Melanocyte of skin (primary cell): ENCODE data around the gene PPP1R9A.

DNA sequence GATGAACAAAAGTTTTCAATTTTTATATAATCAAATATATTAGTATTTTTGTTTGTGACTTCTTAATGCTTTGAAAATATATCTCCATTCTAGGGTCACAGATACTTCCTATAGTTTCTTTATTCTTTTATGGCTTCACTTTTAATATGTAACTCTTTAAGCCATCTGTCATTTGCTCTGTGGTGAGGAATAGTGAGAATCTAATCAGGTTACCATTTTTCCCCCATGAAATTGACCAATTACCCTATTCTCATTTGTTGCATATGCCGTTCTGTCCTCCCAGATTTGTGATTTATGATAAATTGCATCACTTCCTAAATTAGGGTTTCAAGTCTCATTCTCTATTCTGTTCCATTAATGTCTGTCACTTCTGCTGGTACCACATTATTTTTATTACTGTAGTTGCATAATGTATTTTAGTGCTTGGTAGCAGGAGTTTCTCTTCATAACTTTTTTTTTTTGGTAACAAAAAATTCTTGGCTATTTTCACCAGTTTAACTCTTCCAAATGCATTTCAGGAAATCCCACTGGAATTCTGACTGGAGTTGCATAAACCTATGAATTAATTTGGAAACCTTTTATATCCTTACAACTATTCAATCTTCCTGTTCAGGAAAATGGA lies 43.9 kb upstream of the FAM133B start:
- CAGE, long polyA plus RNA, 2 experiments, result no peak in any of the 2 experiments

DNA sequence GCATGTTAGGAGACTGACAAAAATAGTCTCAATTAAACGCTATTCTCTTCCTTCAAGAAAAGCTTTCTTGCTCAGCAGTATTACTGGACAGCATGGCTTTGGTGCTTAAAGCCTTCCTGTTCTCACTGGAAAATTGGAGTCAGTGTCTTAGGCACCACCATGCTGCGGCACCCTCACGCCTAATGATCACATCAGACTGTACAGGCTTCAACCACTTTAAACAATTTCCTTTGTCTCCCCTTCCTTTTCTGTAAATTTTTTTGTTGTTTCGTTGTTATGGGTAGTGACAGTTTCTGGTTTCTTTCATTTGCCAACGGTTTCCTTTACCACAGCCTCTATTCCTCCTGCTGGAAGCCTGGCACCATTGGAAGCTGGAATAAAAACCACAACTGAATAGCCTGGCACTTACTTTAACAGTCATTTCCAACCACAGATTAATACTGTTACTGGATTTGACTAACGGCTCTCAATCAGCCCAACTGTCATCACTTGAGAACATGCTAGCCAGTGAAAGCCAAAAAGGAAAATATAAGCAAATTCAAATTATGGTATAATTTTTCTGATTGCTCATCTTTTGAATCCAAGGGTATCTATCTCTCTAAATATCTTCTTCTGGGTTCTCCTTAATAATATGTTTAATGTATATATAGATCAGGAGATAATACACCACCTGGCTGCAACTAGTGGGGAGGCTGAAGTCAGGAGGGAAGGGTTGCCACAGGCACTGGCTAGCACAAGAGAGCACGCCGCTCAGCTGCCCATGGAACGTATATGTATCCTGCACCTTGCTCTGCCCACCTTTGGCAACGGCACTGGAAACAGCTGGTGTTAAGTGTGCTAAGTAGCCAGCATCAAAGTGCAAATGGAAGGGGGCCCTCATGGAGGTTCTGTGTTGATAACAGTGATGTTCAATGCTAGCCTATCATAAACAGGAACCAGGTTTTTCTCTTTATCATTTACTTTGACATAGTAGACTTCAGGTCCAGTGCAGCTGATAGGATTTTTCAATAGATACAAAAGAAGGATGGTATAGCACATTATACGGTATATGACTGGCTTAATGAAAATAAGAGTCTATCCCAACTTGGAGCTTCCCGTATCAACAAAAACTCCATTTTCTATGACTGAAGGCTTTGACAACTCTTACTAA lies 49.6 kb upstream of the FAM133B start:
- CAGE, long polyA plus RNA, 2 experiments, result no peak in any of the 2 experiments

- CAGE, long polyA plus RNA, 2 experiments, result no peak in any of the 2 experiments
These were observed 105.4 kb upstream of the FAM133B start for GRCh38 chr7:92695112-92696521.

GRCh38 chr7:92834486-92834713 lies 2.0 kb downstream of the CDK6 start:
- CAGE, long polyA plus RNA, 2 experiments, result no peak in any of the 2 experiments

DNA sequence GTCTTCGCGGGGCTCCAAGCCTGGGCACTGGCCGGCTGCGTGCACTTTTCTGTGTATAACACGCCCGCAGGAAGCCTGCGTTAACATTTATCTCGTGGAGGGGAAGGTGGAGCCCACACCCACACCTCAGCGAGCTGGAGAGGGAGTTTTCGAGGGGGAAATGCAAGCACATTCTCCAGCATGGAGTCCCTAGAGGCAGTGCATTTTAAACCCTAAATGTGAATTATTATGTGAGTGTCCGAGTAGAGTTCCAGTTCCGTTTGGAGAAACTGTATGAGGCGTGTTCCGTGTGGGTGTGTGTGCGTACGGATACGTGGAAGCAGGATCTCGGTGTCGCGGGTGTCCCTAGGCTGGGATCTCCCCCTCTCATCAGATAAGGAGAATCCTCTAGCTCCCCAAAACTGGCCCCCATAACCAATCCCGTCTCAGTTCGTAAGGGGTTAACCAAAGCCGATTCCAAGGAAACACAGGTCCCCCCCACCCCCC lies 452 bp downstream of the CDK6 start:
- CAGE, long polyA plus RNA, 2 experiments, result no peak in any of the 2 experiments

GRCh38 chr7:92870839-92871188 lies 34.4 kb upstream of the CDK6 start:
- CAGE, long polyA plus RNA, 2 experiments, result no peak in any of the 2 experiments

- CAGE, long polyA plus RNA, 2 experiments, result no peak in any of the 2 experiments
These were observed 14.9 kb downstream of the SAMD9 start for GRCh38 chr7:93102788-93103456.

- CAGE, long polyA plus RNA, 2 experiments, result no peak in any of the 2 experiments
These were observed 97.1 kb downstream of the TFPI2 start for GRCh38 chr7:93793431-93793854.

- CAGE, long polyA plus RNA, 2 experiments, result no peak in any of the 2 experiments
These were observed 557 bp downstream of the TFPI2 start for GRCh38 chr7:93889820-93890572.

DNA sequence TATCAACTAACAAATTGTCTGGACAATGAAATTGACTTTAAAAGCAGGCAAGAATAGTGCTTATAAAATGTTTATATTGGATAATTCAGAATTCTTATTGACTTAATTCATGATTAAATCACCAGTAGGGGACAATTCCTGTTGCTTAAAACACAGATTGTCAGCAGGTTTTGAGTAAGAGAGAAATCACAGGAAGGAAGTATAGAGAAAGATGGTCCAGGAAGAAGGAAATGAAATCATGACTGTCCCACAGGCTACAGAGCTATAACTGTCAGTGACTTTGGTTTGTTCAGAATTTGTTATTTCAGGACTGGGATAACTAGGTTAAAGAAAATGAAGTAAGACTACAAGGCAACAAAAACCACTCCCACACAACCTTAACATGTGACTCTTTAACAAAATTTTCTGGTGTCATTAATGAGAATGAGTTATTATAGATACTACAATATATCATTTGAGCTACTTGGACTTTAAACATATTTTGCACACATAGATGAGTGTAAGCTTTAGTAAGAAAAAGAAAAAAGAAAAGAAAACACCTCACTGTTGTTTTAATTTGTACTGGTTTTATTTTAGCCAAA lies 6.9 kb downstream of the GNGT1 start:
- CAGE, long polyA plus RNA, 2 experiments, result no peak in any of the 2 experiments

DNA sequence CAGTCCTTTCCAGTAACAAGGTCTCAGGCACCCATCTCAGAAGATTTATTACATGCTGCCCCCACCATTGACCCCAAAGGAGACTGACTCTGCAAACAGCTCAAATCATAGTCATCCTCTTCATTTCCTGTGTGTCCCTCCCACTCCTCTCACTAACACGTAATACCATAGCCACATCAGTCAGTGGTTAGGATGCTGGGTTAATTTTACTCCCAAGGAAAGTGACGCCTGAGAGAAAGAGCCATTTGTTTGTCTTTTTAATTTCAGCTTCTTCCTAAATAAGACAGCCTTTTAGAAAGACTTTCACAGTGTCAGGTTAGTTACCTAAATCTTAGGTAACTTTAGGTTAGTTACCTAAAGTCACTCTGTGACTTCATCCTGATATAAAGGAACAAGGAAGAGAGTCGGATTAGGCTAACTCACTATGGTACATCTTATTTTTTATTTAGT lies 56.7 kb upstream of the BET1 start:
- CAGE, long polyA plus RNA, 2 experiments, result no peak in any of the 2 experiments

- CAGE, long polyA plus RNA, 2 experiments, result no peak in any of the 2 experiments
These were observed 193.2 kb upstream of the BET1 start for GRCh38 chr7:94197269-94197752.

- CAGE, long polyA plus RNA, 2 experiments, result no peak in any of the 2 experiments
These were observed 22.8 kb downstream of the COL1A2 start for GRCh38 chr7:94417559-94417917.

DNA sequence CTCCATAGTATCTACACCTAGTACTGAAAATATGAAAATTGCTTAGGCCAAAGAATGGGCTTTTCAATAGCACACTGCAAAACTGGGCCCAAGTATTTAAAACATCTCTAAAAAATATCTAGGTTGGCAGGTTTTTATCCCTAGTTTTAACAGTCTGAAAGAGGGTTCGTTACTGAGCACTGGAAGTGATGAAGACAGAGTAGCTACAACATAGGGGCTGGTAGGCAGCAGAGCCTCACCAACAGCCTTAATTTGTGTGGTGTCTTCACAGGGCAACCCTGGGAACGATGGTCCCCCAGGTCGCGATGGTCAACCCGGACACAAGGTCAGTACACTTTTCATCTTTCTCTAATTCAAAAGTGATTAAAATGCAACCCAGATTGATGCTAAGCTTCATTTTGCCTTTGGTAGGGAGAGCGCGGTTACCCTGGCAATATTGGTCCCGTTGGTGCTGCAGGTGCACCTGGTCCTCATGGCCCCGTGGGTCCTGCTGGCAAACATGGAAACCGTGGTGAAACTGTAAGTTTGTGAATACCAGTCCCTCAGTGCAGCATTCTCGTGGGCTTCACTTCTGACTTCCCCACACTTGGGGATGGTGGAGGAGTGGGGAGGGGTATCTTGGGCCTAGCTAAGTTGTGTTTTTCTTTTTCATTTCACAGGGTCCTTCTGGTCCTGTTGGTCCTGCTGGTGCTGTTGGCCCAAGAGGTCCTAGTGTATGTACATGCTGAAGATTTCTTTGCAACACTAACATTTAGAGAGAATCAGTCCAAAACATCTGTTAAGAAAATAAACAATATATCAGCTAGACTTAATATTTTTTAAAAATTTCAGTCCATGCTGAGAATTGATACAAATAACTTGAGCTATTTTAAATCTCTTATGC lies 30.9 kb downstream of the COL1A2 start:
- CAGE, long polyA plus RNA, 2 experiments, result no peak in any of the 2 experiments

GRCh38 chr7:94529352-94529986 lies 19.9 kb downstream of the CASD1 start:
- CAGE, long polyA plus RNA, 2 experiments, result no peak in any of the 2 experiments

DNA sequence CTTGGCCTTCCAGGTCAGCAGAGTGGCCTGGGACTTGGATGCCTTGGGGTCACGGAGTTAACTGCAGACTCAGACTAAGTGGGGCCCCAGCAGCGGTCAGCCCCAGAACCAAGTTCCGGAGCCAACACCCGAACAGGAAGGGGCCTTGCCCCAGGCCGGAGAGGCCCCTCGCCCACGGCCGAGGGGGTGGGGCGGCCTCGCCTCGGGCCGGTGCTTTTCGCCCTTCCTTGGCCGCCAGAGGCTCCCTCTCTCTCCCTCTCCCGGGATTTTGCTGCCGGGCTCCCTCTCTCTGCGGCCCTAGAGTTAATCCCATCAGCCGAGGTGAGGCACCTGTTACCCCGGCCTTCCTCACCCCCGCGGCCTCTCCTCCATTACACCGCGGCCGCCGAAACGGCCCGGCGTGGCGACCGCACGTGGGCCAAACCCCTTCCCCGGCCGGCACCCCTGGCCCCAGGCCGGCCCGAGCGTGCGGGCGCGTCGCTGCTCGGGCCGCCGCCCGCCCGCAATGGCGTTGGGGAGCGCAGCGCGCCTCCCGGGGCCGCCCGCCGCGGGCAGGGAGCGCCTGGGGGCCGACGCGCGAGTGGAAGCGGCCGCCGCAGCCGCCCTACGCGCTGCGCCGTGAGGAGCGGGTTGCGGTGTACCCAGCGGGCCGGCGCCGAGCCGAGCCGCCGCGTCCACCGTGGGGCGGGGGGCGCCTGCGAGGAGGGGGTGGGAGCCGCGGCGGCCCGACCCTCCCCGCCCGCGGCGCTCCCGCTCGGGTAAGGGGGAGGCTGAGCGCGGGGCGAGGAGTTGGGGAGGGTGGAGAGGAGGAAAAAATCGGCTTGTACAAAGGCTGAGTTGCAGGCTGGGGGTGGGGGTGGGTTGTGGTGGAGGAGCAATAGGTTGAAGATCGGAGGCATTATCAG lies at the start of gene PPP1R9A:
TSS of gene PPP1R9A (plus strand) at position 213 of the 905 bp plus-strand sequence.
- CAGE, long polyA plus RNA, 2 experiments, result no peak in any of the 2 experiments

- CAGE, long polyA plus RNA, 2 experiments, result no peak in any of the 2 experiments
These were observed 77.6 kb downstream of the PON1 start for GRCh38 chr7:95246771-95247183.

DNA sequence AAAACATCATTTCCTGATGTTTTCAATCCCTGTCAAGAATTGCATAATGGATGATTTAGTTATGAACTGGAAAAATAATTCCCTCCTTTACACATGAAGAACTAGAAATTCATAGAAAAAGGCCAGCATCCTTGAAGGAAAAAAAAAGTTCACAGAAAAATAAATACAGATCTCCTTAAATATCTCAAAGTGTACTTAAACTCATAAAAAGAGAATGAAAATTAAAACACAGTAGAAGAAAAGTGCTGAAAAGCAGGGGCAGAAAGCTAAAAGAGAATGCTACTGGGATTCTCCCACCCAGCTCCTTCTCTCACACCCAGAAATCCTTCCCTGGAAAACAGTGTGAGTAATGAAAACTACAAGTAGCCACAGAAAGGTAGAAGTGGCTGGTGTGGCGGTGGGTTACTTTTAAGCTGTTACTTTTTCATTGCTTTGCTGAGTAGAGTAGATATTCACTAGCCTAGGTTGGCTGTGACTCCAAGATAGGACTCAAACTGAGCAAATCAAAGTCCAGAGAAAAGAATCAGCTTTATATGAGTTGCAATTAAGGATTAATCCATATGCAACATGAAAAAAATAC lies 5.4 kb upstream of the PON3 start:
- CAGE, long polyA plus RNA, 2 experiments, result no peak in any of the 2 experiments

GRCh38 chr7:95435489-95435692 lies 563 bp upstream of the PON2 start:
- CAGE, long polyA plus RNA, 2 experiments, result no peak in any of the 2 experiments

DNA sequence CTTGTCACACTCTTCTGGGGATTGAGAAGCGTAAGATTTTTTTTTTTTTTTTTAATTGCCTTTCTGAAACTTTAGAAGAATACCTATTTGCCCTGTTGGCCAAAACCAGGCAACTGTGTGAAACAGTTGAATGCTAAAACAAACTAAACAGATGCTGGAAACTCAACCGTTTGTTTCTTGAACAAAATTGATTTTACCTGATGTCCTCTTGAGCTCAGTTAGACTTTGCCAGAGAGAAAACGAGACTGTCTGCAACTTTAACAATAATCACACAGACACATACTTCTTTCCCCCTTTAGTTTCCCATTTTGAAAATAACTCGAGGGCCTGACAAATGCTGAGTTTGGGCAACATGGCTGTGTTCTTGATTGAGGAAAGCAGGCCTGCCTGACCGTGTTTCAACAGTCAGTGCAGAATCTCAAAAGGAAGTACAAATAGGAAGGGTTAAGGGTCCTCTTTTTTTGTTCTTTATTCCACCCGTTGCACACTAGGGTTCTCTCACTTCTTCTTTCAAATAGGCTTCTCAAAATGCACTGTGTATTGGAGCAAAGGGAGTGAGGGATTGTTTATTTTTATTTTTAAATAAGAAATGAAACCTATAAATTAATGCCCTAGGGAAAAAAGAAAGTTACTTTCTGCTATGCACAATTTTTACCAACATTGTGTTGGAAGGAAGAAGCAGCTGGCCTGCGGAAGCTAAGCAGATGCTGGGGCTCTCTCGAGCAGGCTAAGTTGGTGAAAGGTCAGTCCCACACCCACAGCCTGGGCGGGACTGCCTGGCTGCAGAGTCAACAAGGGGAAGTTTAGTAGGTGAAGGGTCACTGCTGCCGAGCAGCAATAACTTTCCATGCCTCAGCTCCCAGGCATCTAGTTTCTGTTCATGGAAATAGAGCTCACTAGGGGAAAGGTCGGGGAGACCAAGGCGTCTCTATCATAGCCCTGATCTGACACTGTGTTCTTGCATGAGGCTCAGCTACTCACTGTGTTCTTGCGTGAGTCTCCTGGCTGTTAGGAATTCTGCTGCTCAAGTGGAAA lies 12.1 kb upstream of the PDK4 start:
- CAGE, long polyA plus RNA, 2 experiments, result no peak in any of the 2 experiments